ENCODE results near the gene NRAS.

DNA sequence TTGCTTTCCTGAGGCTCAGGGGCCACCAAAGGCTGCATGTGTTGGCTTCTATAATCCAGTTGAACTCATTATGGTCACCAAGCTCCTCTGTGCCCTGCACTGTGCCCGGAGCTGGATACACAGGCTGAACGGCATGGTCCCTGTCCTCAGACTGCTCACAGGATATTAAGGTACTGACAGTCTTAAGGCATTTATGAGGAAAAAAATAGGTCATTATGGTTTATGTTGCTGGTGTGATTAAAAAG, 117.1 kb upstream of the SYT6 start:
- PRO-cap = no peak

- PRO-cap = no peak
Measured at GRCh38 chr1:114342418-114342799, 168.6 kb downstream of the TRIM33 start.

DNA sequence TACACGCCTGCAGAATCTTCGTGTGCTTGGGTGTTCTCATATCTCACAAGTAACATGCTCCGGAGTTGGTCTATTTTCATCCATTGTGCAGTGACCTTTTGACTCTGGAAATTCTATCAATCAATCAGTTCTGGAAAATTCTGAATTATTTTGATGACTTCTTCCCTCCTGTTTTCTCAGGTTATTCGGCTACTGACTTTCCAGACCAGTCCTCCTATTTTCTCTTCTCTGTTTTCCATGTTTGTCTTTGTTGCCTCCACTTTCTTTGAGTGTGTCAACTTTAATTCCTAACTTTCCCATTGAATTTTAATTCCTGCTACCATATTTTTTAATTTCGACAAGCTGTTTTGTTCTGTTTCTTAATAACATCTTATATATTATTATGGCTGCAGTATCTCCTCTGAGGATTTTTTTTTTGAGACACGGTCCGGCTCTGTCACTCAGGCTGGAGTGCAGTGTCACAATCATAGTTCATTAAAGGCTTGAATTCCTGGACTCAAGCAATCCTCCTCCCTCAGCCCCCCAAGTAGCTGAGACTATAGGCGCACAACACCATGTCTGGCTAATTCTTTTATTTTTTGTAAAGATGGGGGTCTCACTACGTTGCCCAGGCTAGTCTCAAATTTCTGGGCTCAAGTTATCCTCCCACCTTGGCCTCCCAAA, 16.1 kb downstream of the BCAS2 start:
- PRO-cap = no peak

DNA sequence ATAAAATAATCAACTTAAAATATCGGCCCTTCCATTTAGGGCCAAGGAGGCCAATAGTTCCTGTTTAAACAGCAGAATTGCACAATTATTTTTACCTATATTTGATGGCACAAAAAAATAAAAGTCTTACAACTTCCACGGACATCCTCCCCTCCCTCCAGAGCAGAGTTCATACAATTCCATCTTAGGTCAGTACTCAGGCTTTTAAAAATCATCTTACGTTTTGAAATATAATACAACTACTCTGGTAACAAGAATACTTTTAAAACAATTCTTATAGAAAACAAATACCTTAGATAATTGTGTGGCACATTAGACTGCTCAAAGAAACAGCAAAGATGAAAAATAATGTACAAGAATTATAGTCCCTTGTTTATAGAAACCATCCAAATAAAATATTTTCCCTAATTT, 9.2 kb upstream of the AMPD1 start:
- PRO-cap = no peak

- PRO-cap = bidirectional peak, plus-strand start at chr1:114716432, minus-strand start at chr1:114716403; unidirectional peak, minus-strand start at chr1:114716771
Measured at GRCh38 chr1:114716208-114716999, at the start of gene NRAS. Gene NRAS (minus strand): TSS chr1:114716771.

GRCh38 chr1:114748607-114749287, 9.0 kb downstream of the CSDE1 start:
- PRO-cap = no peak

DNA sequence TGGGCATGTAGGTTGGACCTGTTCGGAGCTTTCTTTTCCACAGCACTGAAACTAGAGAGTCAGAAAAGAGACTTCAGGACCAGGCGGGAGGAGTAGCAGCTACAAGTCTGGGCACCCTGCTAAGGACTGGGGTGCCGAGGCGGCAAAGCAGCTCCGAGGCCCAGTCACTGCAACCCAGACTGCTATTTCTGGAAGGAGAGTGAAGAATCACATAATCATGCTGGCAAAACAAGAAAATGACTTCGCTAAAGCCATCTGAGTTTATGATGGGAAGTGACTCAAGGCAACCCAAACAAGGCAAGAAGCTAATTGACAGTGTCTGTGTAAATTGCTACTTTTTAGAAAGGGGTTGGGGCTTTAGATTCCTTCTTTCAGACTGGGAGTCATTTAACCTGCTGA, 27.9 kb downstream of the TSHB start:
- PRO-cap = no peak

GRCh38 chr1:115545632-115546652, 95.8 kb upstream of the VANGL1 start:
- PRO-cap = unidirectional peak, minus-strand start at chr1:115545850

- PRO-cap = no peak
Measured at GRCh38 chr1:115837470-115838166, 3.3 kb downstream of the NHLH2 start.

- PRO-cap = no peak
Measured at GRCh38 chr1:116023312-116024280, 47.3 kb downstream of the SLC22A15 start.

- PRO-cap = no peak
Measured at GRCh38 chr1:116067524-116068215, 43.5 kb upstream of the MAB21L3 start.

DNA sequence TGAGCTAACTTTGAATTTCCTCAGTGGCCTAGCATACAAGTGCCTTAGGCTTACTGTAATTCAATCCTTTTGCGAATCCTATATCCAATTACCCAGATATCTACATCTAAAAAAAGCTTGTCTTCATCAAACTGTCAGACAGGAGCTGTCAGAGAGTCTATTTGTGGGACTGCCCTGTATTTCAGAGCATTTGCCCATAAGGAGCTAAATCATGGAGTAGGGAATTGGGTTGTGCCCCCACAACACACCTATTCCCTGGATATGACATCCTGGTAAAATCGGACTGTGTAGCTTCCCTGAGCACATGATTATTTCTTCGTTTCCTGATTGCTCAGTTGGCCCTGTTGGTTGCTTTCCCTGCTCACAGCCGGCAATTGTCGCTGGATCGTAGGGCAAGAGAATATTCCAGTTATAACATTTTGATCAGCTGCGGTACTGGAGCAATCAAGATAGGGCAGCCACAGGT, 766 bp upstream of the MAB21L3 start:
- PRO-cap = no peak

GRCh38 chr1:116358990-116359765, 13.9 kb upstream of the ATP1A1 start:
- PRO-cap = no peak

DNA sequence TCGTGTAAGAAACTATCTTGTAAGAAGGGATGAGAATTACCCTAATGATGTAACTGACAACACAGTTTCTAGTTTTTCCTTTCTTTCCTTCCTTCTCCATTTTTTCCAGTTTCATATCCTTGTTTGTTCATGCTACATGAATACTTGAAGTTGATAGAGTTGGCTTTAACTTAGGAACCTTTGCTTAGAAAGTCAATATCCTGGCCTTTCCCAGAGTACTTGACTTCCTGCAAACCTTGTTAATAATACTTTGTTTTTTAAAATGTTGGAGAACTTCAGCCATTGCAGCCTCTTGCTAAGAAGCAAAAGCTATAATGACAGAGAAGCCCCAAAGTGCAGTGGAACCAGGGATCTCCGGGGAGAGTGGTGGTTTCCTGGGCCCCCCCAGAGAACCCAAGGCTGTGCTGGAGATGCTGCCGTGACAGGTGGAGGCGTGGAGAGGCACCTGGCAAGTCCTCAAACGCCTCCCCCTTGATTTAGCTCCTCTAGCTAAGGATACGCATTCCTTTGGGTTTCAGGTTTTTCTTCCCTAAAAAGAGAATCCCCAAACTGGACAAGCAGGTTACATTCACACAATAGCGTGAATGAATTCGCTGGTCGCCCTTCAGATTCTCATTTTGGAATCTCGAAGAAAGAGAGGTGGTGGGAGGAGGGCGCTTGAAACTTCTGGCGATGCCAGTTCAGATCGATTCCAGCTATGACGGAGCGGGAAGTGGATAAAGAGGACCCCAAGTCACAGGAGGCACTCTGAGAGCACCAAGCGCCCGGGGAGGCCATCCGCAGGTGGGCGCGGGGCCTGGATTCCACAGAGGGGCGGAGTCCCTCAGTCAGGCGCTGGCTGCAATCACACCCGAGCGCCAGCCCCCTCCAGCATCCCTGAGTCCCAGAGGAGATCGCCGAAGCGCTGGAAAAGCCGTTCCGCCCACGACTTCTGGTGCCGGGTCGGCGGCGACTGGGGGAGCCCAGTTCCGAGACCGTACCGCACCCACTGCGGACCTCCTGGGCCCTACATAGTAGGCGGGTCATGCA, 821 bp upstream of the ATP1A1 start:
- PRO-cap = bidirectional peak, plus-strand start at position 965 of the sequence, minus-strand start at position 981 of the sequence

GRCh38 chr1:116378596-116379562, 5.8 kb downstream of the ATP1A1 start:
- PRO-cap = no peak

DNA sequence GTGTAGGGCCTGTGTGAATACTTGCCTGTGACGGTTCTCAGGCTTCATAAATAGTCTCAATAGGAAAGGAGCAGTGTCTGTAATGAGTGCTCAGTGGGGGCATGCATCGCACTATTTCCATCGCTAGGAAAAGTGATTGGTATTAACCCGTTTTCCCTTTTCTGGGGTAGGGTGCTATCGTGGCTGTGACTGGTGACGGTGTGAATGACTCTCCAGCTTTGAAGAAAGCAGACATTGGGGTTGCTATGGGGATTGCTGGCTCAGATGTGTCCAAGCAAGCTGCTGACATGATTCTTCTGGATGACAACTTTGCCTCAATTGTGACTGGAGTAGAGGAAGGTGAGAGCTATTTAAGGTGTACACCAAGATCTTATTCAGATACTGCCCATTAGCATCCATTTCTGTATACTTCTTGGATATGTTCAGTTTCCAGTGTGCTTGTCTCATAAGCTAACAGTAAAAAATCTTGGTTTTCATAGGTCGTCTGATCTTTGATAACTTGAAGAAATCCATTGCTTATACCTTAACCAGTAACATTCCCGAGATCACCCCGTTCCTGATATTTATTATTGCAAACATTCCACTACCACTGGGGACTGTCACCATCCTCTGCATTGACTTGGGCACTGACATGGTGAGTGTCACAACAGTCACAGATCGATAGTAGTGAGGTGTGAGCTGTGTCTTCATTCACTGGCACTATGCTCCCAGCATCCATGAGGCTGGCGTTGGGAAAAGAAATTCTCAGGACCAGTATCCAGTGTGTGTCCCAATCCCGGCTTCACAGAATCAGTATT, 25.6 kb downstream of the ATP1A1 start:
- PRO-cap = no peak

- PRO-cap = no peak
Measured at GRCh38 chr1:116400588-116401297, 27.7 kb downstream of the ATP1A1 start.

DNA sequence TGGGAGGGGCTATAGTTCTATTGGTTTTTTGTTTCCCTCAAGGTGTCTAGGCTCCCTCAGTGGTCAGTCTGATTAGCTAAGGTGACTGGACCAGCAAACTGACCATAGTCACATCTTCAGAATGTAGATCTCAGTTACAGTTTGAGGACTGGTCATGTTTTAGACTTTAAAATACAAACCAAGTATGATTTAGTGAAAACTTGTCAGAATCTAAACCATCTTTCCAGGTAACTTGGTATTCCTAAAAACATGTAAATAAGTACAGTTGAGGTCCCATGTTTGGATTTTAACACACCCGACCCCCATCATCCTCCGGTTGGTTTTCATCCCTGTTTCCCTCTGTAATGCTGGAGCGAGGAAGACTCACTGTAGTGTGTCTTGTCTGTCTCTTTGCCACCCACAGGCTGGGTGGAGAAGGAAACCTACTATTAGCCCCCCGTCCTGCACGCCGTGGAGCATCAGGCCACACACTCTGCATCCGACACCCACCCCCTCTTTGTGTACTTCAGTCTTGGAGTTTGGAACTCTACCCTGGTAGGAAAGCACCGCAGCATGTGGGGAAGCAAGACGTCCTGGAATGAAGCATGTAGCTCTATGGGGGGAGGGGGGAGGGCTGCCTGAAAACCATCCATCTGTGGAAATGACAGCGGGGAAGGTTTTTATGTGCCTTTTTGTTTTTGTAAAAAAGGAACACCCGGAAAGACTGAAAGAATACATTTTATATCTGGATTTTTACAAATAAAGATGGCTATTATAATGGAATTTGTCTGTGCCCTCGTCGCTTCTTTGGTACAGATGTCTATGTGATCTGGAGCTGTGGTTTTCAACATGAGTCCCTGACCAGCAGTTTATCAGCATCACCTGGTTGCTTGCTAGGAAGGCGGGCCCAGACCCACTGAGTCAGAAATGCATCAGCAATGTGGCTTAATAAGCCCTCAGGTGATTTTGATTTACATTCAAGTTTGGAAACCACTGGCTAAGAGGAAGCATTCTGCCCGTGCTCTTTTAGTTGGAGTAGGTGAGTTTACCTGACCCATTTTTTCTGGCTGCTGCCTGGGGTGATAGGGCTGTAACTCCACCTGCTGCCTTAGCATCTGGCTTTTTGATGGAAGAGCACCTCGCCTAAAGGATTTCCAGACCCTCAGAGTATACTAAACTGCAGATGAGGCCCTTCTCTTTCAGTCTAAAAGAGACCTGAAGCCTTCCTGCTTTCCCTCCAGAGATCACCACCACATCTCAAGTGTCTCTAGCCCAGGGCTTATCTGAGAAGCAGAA, 31.4 kb downstream of the ATP1A1 start:
- PRO-cap = no peak

GRCh38 chr1:116493078-116494089, 77.4 kb downstream of the CD58 start:
- PRO-cap = no peak

- PRO-cap = no peak
Measured at GRCh38 chr1:116494644-116495597, 75.9 kb downstream of the CD58 start.